Cardiac muscle cell (in vitro differentiated cells and primary cell): ENCODE measurements around a stretch of chr7.

DNA sequence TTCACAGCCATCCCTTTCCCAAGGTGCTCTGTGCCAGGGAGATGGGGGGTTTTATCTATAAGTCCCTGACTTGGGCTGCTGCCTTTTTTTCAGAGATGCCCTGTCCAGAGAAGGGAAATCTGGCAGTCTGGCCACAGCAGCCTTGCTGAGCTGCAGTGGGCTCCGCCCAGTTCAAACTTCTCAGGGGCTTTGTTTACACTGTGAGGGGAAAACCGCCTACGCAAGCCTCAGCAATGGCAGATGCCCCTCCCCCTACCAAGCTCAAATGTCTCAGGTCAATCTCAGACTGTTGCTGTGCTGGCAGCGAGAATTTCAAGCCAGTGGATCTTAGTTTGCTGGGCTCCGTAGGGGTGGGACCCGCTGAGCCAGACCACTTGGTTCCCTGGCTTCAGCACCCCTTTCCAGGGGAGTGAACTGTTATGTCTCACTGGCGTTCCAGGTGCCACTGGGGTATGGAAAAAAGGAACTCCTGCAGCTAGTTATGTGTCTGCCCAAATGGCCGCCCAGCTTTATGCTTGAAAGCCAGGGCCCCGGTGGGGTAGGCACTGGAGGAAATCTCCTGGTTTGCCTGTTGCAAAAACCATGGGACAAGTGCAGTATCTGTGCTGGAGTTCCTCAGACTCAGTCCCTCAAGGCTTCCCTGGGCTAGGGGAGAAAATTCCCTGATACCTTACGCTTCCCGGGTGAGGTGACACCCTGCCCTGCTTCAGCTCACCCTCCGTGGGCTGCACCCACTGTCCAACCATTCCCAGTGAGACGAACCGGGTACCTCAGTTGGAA is 90.1 kb upstream of the CDK6 start:
- RAMPAGE, long total RNA: no peak
- RRBS: no CpG with 5 or more reads among the region's 14 CpGs

DNA sequence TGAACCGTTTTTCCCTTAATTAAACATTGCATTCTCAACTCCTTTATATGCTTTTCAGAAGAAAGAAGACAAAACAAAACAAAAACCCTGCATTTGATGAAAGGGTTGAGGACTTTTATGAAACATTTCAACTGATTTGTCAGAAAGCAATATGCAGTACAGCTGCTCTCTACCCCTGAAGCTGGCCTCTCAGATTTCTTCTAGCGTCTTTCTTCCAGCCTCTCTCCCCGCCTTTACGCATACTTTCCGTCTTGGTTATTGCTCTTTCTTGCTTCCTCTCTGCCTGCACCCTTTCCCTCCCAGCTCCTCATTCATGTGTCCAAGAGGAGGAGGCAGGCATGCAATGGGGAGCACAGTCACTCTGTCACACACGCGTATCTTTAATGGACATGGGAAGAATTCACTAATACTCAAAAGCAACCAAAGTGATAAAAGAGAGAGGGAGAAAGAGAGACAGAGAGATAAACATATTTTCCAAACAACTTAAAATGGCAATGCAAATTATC is 91.0 kb upstream of the COL1A2 start:
- RAMPAGE, long total RNA: no peak
- RRBS: no CpG with 5 or more reads among the region's 7 CpGs

DNA sequence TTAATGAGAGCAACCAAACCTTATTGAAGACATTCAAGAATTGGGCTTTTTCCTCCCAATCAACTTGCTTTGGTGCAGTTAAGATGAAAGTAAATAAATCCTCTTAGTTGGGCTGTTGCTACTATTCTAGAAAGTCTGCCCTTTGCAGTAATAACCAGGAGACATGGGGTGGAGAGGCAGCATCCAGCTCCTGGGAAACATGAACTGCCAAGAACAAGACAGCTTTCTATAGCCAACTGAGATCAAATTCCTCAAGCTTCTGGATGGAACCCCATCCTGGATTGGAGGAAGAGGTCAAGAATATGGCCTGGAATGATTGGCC is 70.4 kb upstream of the COL1A2 start:
- RAMPAGE, long total RNA: no peak

DNA sequence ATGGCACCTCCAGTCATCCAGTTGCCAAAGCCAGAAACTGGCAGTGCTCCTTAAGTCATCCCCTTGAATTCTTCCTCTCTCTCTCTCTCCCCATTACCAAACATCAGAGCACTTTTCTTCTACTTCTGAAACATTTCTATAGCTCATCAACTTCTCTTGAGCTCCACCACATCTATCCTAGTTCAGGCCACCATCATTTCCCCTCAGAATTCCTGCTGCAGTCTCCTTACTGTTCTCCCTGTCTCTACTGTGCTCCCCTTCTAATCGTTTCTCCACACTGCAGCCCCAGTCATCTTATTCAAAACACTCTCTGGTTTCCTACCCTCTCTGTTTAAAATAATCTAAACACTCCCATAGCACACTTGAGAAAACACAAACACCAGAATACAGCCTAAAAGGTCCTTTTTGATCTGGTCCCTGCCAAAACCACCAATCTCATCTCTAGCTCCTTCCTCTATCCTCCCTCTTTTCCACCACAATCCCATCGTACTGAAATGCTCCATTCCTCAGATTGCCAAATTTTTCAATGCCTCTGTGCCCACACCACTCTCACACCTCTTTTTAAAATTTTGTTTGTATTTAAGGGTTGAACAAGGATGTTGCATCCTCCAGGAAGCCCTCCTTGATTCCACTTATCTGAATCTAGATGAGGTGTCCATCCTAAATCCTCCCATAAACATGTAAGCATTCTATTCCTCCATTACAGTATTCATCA is 4.8 kb upstream of the COL1A2 start:
- RAMPAGE, long total RNA: no peak
- RRBS: no CpG with 5 or more reads among the region's 2 CpGs

GRCh38 chr7:95004418-95005307 is 97.3 kb downstream of the PPP1R9A start:
- RAMPAGE, long total RNA: no peak
- RRBS: no CpG with 5 or more reads among the region's 8 CpGs

DNA sequence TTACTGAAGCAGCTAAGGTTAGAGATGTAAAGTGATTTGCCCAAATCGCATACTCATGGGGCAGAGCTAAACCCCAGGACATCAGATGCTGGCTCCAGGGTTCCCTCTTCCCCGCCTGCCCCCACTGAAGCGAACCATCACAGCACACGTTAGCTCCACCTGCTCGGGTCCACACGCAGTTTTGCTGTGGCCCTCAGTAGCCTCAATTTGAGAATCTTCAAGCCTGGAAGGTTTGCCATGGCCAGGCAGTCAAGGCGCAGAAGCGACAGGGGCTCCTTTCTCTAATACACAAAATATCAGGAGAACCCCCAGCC is 619 bp downstream of the PON1 start:
- RAMPAGE, long total RNA: no peak
- RRBS: no CpG with 5 or more reads among the region's 8 CpGs

GRCh38 chr7:95549602-95550612 is 46.4 kb downstream of the PDK4 start:
- RAMPAGE, long total RNA: no peak
- RRBS: no CpG with 5 or more reads among the region's 9 CpGs

- RAMPAGE, long total RNA: no peak
- RRBS: no CpG with 5 or more reads among the region's 3 CpGs
These were observed 11.0 kb downstream of the PDK4 start for GRCh38 chr7:95585120-95585839.

- RAMPAGE, long total RNA: no peak
- RRBS: no CpG with 5 or more reads among the region's 3 CpGs
These were observed 9.5 kb downstream of the PDK4 start for GRCh38 chr7:95586731-95587334.

GRCh38 chr7:96285097-96285563 is 36.8 kb downstream of the SLC25A13 start:
- RAMPAGE, long total RNA: no peak
- RRBS: no CpG with 5 or more reads among the region's 6 CpGs

- RAMPAGE, long total RNA: no peak
- RRBS: no CpG with 5 or more reads among the region's 5 CpGs
These were observed 175.4 kb downstream of the SEM1 start for GRCh38 chr7:96534095-96534798.

DNA sequence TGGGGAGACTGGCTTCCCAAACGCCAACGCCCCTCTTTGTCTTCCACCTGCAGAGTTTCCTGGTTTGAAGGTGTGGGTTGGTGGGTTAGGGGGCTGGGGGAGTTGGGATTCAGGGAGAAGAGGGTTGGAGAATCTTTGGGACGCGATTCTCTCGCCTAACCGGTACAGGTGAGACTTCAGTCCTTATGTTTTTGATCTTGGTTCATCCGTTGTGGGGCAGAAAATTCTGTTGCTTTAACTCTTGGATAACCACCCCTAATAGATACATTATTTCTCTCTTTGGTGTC is 352 bp downstream of the TAC1 start:
- RAMPAGE, long total RNA: no peak
- RRBS: no CpG with 5 or more reads among the region's 7 CpGs

DNA sequence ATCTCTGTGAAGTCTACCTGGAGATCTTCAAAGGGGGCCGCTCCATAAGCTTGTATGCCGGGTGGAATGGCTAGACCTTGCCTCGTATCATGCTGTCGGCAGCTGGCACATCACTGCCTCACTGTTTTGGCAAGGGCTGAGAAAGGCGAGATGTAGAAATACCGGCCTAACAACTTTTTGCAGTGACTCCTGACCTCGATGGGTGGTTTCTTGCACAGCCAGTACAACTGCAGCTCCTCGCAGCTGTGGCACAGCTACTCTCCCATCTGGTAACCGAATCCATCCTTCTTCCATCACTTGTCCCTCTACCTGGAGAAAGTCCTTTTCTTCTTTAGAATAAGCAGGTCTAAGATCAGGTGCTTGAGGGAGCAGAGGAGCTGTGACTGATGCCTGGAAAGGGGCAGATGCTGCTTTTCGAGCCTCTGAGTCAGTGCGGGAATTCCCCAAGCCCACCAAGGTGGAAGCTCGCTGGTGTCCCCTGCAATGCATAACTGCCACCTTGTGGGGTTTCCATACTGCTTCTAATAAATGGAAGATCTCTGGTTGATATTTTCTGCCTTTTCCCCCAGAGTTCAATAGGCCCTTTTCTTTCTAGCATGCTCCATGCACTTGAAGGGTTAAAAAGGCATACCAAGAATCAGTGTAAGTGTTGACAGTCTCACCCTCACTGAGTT is 38.3 kb downstream of the OCM2 start:
- RAMPAGE, long total RNA: no peak
- RRBS: no CpG with 5 or more reads among the region's 12 CpGs

GRCh38 chr7:98178807-98179197 is 32.4 kb upstream of the BHLHA15 start:
- RAMPAGE, long total RNA: no peak
- RRBS: no CpG with 5 or more reads among the region's 3 CpGs

DNA sequence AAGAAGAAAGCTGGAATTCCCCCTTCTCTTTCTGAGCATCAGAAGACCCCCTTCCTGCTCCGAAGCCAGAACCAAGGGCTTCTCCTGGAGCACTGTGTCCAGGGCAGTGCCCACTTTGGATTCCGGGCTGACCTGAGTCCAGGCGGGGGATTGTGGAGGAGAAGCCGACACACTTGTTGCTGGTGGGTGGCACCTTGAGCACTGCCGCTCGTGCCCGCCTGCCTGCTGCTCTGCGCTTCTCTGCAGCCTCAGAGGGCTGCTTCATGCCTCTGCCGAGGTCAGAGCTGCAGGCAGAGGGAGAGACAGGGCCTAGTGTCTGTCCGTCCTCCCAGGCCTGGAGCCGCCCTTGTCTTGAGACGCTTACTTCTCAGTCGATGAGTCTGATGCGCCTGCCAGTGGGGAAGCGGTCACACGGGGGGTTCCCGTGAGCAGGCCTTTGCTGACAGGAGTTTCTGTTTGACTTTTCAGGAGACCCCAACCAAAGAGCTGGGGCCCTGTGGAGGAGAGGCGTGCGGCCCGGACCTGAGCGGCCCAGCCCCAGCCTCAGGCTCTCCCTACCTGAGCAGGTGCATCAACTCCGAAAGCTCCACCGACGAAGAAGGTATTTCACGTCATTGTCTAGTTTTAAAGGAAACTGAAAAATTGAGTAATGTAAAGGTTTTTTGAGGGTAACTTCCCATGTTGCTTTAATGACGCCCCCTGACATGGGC is 8.0 kb upstream of the BHLHA15 start:
- RAMPAGE, long total RNA: no peak
- RRBS: no CpG with 5 or more reads among the region's 26 CpGs

GRCh38 chr7:98213700-98214774 is 2.8 kb downstream of the BHLHA15 start:
- RAMPAGE, long total RNA: no peak
- RRBS: 83% methylated on average over 7 of the region's 29 CpGs

DNA sequence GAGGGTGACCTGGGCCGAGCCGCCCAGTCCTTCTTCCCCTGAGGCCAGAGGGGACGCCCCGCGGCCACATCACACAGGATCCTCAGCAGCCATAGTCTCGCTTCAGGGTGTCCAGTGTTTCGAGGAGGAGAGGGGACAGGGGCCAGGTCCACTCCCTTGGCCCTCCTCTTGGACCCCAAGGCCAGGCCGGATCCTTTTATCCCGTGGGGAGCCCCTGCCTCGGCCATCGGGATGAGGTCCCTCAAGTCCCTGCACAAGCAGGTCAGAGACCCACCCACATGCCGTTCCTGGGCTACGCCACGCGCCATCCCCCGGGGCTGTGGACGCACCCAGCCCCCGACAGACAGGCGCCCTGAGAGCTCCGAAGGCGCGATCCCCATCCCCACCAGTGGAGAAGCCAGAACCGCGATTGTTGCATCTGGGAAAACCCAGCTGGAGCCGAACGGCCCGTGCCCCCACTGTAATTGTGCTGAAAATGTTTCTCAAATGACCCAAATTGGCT is 3.7 kb downstream of the BHLHA15 start:
- RAMPAGE, long total RNA: no peak
- RRBS: no CpG with 5 or more reads among the region's 27 CpGs

DNA sequence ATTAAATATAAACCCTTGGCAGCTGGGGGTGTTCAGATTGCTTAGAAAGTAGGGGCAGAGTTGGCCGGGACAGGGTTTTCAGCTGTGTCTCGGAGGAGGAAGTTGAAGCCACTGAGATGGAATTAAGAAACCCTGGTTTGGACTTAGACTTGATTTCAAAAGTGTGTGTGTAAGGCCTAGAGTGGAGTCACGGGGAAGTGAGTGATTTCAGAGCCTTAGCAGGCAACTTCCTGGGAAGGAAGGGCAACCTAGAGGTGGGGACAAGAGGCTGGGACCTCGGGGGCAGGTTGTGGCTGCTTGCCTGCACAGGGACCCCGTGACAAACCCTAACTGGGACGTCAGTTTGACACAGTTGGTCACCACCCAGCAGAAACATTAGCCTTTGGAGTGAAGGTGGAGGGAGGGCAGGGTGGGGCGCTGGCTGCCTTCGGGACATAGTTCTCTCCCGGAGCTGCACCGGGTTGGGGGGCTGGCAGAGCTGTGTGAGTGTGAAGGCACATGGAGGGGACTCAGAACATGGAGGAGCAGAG is 1.7 kb downstream of the BRI3 start:
- RAMPAGE, long total RNA: no peak
- RRBS: 67% methylated on average over 1 of the region's 10 CpGs

DNA sequence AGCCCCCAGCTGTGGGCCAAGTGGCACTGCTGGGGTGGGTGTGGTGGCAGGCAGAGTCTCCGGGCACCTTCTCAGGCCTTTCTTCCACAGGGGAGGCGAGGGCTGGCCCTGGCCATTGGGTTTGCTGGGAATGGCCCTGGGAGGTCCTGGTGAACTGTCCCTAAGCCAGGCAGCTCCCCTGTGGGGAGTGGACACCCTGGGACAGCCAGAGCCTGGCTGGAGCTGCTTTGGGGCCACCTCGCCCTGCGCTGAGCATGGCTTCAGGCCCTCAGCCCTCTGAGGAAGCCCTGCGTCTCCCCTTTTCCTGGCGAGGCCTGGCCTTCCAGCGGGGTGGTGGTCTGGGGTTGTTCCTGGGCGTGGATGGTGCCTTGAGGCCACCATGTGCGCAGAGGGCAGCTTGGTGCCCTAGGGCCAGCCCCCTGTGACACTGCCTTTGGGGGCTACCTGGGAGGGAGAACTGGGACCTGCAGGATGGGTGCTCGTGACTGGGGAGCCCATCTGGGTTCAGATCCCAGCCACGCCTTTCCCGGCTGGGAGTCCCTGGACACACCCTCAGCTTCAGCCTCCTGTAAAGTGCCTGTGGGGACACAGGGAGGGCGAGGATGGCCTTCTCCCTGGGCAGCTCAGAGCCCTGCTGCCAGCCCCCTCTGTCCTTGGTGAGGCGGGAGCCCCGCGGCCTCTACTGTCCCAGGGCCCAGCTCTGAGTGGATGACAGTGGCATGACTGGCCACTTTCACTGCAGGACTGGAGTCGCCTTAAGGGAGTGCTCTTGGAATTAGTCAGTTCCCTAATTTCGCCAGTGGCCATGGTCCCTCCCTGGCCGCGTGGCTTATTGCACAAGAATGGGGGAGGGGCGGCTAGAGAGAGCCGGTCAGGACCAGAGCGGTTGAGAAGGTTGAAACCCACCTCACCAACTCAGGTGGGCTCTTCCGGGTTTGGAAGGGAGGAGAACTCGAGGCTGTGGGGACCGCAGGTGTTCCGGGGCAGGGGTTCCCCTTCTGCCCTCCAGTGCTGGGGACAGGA is 4.4 kb downstream of the BRI3 start:
- RAMPAGE, long total RNA: no peak
- RRBS: 68% methylated on average over 6 of the region's 27 CpGs

DNA sequence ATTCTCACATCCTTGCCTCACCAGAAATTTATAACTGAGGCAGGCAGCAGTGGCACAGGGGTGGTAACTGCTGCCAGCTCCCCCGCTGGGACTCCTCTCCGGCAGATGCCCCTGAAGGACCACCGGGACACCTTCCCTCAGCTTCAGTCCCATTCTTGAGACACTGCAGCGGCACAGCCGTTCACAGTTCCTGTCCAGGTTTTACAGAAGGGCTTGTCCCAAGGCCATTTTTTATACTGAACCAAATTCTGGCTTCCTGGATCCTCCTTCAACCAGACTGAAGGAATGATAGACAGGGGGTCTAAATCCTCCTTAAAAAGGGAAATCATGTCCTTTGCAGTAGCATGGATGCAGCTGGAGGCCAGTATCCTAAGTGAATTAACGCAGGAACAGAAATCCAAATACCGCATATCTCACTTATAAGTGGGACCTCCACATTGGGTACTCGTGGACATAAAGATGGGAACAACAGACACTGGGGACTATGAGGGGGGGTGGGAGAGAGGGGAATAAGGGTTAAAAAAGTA is 54.2 kb downstream of the BRI3 start:
- RAMPAGE, long total RNA: no peak
- RRBS: no CpG with 5 or more reads among the region's 8 CpGs